Helper T cell (primary cell): ENCODE measurements around the gene CYTH1.

- PRO-cap, 2 experiments, result peak in 2 of 2 experiments; most common plus-strand start chr17:77959823 (in 1); most common minus-strand start chr17:77960021 (in 2)
These were observed 1.4 kb downstream of the TNRC6C start for GRCh38 chr17:77959531-77960739.

GRCh38 chr17:77970323-77970943 is 11.9 kb downstream of the TNRC6C start:
- PRO-cap, 2 experiments, result no peak in any of the 2 experiments

DNA sequence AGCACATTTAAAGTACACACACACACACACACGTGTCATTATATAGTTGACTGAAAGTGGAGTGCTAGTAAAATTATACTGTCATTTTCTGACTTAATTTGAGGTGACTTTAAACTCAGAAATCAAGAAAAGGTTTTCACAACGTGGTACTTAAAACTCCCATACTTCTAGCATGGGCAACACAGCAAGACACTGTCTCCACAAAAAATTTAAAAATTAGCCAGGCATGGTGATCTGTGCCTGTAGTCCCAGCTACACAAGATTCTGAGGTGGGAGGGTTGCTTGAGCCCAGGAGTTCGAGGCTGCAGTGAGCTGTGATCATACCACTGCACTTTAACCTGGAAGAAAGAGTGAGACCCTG is 37.2 kb downstream of the TNRC6C start:
- PRO-cap, 2 experiments, result no peak in any of the 2 experiments

GRCh38 chr17:78108019-78108561 is 20.5 kb downstream of the TMC6 start:
- PRO-cap, 2 experiments, result no peak in any of the 2 experiments

GRCh38 chr17:78172547-78173061 is 4.2 kb downstream of the SYNGR2 start:
- PRO-cap, 2 experiments, result no peak in any of the 2 experiments

DNA sequence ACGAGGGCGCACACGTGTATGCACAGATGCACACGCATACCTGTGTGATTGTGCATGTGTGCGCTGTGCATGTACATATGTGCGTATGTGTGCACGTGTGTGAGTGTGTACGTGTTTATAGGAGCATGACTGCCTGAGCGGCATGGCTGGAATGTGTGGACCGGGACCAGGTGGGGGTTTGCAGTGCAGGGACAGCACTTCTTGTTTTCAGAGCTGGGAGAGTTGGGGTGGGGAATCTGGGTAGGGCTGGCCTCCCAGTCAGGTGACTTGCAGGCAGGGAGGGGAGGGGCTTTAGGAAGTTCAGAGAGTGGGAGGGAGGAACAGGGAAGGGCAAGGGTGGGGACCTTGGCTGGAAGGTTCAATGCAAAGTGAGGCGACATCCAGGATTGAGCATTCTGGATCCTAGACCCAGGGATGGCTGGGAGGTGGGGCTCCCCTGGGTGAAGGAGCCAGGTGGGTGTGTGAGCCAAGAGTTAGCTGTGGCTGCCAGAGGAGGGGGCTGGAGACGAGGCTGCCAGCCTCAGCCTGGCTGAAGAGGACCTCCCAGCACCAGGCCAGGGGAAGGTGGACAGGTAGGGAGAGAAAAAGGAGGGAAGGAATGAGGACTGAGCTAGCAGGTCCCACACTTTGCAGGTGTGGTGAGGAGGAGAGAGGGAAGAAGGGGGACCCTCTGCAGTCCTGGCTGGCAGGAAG is 42.3 kb downstream of the SOCS3 start:
- PRO-cap, 2 experiments, result no peak in any of the 2 experiments

DNA sequence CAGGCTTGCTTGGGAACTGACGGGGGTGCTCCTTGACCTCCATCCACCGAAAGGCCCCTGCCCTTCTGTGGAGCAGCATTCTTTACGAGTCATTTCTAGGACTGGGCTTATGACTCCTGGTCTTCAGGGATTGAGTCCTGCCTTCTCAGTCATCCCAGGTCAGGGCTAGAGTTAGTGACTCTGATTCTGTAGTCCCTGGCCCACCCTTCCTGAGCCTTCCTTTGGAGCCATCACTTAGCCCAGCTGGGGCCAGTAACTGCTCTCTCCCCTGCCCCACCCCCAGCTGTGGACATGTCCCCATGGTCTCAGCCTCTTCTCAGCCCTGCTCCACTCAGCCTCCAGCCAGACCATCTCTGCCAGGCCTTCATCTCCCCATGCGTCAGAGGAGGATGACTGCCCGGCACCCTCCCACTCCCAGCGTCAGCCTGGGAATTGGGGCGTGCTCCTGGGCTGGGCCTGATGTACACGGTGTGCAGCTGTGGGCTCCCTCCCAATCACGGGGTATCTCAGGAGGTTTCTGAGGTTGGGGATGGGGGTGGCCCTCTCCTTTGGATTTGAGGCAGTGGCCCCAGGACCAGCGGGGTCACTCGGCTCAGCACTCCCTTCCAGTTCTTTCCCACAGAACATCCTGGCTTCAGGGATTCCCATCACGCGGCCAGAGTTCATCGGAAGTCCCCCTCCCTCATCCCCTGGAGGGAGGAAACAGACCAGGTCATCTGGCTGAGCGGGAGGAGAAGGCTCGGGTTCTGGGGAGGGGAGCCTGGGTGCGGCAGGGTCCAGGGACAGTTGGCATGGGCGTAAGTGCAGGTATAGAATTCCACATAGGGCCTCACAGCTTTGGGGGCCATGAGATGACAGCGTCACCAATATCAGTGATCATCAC is 37.0 kb downstream of the SOCS3 start:
- PRO-cap, 2 experiments, result no peak in any of the 2 experiments

- PRO-cap, 2 experiments, result no peak in any of the 2 experiments
These were observed 35.4 kb downstream of the SOCS3 start for GRCh38 chr17:78324152-78325113.

DNA sequence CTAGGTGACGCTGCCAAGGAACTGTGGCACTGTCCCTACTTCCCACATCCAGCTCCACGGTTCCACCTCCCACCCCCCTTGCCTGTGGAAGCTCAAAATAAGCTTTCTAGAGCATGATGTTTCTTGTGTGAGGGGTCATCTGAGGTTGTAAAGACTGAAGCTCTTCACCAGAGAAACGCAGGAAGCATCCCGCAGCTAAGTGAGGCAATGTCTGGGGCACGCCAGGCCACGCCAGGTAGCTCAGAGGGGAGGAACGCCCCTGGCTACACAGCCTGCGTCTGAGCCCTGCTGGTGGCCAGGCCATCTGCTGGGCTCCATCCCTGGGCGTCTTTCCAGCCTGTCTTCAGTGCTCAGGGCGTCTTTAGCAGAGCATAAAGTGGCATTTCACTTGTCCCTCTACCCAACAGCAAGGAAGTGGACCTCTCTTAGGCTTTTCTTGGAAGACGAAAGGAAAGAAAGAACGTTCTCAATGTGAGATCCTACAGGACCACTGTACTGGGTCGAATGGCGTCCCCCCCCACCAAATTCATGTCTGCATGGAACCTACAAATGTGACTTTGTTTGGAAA is 15.2 kb downstream of the SOCS3 start:
- PRO-cap, 2 experiments, result peak in 1 of 2 experiments; most common plus-strand start position 268 of the sequence (in 1)

GRCh38 chr17:78365245-78366177 is 5.6 kb upstream of the SOCS3 start:
- PRO-cap, 2 experiments, result no peak in any of the 2 experiments

- PRO-cap, 2 experiments, result no peak in any of the 2 experiments
These were observed 3.5 kb upstream of the PGS1 start for GRCh38 chr17:78374466-78375800.

- PRO-cap, 2 experiments, result no peak in any of the 2 experiments
These were observed 25.1 kb downstream of the PGS1 start for GRCh38 chr17:78403221-78404251.

DNA sequence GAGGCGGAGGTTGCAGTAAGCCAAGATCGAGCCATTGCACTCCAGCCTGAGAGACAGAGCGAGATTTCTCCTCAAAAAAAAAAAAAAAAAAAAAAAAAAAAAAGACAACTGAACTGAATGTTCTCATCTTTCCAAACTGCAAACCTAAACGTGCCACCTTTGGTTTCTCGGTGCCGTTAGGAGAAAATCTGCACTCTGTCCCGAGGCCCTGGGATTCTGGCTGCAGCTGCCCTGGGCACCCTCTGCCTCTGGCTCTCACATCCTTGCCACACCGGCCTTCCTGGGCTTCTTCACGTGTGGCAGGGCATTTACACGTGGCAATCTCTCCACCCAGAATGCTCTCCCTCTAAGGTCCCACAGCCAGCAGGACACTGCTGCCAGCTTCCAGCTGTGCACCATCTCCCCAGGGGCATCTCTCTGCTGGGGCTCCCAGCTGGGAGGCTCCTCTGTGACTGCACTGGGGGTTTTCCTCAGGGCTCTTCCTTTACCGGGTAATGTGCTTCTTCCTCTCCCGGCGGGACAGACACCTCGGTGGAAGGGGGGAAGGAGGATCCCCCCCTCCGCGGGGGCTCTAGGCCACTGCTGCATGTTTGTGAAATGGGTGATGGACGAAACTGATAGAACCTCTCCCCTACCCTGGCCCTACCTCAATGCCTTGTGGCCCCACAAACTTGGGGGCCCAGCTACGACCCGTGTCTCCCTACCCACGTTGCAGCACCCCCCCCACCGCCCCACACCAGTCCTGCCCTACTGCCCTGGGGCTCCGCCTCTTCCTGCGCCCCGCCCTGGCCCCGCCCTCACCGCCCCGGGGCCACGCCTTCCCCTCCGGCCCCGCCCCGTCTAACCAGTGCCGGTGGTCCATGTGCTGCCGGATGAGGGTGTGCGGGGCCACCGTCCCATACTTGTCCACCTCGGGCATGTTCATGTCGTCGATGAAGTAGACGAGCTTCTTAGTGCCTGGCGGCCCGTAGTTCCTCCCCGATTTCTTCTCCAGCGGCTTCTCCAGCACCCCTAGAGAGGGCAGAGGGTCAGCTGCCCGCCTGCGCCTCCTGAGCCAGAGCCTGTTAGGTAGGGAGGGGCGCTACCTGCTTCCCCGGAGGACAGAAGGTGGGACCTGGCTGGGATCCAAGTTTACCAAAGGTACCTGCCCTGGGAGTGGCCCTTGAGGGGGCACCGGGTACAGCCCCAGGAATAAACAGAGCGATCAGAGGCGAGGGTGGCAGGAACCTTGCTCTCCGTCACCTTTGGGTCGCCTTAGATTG is 92.7 kb downstream of the DNAH17 start:
- PRO-cap, 2 experiments, result no peak in any of the 2 experiments

DNA sequence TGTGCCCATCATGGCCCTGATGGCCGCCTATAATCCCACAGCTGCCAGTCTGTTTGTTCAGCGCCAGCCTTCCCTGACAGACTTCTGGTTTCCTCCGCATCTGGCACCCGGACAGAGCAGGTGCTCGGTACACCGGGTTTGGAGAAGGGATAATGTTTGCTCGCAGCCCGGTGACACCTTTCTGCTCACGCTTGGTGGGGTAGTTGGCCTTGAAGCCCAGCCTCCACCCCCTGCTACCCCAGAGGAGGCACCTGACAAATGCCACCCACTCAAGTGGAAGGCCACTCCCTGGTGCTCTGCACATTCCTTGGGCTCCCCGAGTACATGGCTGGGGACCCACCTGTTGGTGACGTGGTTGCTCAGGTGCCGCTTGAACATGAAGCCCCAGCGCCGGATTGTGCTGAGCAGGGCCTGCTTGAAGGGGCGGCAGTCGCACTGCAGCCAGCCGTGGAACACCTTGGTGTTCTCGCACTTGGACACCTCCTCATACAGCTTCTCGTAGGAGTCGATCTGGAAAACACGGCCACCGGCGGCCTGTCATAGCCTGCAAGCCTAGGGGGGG is 47.1 kb downstream of the DNAH17 start:
- PRO-cap, 2 experiments, result no peak in any of the 2 experiments

DNA sequence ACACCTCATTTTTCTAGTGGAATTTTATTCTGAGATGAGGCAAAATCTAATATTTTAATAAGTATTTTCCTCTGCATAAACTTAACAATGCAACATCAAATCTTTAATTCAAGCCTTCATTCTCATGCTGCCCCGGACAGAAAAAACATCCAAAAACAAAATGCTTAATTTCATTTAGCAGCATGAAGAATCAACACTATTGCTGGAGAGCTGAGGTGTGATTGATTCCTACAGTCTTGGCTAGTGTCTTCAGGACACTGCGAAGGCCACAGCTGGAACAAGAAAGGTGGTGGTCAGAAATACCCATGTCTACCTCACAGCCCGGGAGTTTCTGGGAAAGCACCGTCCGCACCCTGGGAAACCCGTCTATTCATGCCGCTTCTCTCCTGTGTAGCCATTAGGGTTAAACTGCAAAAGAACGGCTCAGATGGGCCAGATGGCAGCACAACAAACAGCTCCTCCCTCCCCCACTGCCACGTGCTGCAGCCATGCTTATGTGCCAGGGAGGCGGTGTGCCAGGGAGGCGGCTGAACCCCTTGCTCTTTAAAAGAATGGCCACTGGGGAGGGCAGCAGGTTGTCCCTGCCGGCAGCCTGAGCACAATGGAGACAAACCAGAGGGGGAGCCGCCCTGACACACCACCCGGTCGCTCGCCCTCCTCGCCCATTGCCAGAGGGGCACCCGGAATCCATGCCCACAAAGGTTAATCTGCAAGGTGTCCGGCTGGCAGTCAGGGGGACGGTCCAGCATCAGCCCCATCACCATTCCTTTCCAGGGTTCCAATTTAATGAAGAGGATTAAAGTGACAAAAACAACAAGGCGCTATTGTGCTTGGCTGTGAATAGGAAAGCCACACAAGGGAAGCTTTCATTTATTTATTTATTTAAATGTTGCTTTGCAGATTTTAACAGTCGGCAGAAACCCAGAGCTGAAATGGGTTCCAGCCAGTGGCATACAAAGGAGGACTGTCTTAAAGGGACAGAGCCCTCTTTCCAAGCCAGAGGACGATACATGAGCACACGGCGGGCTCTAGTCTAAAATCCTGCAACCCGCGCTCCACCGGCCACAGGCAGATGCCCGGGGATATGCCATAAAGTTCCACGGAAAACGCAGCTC is 65.1 kb downstream of the CYTH1 start:
- PRO-cap, 2 experiments, result no peak in any of the 2 experiments

DNA sequence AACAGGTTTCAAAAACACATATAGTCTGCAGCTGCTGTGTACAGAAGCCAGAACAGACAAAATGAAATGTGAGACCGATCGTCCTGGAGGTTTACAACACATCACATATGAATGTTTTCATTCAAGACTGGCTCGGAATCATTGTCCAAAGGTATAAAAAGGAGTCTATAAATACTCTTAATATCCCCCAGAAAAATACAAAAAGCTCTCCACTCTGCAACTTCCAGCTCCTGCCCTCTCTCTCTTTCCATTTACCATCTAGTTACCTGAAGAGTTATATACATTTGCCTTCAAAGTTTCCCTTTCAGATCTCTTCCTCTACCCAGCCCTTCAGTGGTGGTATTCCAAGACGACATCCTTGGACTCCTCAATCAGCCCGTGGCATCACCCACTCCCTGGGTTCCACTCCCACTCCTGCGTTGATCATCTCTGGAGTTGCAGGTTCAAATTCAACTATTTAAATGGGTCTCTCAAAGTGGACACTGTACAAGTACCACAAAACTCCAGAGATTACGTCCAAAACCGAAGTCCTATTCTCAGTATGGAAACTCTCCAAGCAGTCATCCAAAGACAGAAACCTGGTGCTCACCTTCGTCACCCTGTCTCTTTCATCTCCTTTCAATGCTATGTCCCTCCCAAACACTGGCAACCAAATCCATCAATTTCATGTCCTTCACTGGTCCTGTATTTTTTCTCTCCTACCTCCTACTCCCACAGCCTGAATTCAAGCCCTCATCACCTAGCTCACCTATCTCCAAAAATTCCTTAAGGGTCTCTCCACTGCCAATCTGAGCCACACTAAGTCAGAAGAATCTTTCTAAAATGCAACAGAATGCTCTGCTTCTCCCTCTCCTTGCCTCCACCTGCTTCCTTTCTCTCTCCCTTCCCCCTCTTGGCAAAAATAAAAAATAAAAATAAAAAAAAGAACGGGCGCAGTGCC is 13.9 kb downstream of the CYTH1 start:
- PRO-cap, 2 experiments, result no peak in any of the 2 experiments

DNA sequence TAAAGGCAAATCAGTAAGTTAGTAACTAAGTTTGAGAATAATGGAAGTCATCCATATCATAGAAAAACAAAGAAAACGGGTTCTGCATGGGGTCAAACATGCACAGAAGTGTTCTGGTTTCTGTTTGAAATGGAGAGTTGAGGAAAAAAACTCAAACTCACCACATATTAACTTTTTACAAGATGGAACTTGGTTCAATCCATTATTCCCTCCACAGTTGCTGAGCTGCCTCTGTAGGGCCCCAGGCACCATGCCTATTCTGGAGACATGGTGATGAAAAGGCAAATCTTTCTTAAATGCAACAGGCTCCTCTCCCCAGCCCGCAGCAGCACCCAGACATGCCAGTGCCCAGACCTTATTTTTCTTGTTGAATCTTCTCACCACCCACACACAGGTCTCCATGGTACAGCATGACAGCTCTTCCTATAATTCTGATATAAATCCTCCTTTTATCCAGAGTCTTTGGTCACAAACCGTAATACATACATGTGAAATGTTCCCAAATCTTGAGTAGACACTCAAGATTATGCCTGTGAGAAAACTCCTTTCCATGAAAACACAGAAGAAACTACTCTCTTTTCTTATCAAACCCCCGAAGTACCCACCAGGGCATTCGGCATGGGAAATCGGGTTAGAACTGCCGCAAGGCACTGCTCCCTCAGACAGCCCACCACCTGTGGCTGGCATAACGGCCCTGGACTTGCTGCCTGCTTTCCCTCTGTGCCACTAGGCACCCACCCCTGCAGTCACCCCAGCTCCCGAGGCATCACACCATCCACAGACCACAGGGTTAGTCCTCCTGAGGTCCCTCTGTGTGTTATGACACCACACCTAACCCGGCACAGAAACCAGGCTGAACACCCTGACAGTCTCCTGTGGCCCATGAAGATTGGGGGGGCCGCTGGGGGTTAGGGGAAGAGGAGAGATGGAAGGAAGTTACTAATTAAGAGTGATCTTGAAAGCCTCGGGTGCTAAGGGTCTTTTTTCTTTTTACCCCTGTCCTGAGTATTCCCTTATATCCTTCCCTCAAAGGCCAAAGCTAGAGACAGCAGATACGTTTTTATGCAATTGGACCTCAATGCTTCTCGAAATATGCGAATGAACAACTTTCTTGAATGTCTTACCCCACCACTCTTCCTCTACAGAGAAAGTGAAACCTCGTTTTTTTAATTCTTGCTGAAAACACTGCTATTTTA is 7.3 kb downstream of the CYTH1 start:
- PRO-cap, 2 experiments, result peak in 2 of 2 experiments; most common plus-strand start position 193 of the sequence (in 1); most common minus-strand start position 821 of the sequence (in 1)

DNA sequence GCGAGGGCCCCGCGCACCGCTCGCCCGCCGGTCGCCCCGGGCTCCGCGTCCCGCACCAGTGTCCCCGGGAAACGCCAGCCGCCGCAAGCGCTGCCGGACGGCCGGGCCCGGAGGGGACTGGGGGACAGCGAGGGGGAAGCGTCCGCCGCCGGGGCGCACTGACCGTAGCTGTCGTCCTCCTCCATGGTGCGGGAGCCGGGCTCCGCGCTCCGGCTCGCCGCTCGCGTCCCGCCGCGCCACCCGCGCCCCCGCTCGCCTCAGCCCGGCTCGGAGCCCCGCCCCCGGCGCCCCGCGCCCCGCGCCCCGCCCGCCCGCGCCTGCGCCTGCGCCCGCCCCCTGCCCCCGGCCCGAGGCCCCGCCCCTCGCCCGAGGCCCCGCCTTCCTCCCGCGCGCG is at the start of gene CYTH1:
TSS of gene CYTH1 (minus strand) at position 235 of the 394 bp plus-strand sequence.
- PRO-cap, 2 experiments, result peak in 2 of 2 experiments; most common minus-strand start position 259 of the sequence (in 2)

GRCh38 chr17:78782433-78782969 is 428 bp upstream of the CYTH1 start:
- PRO-cap, 2 experiments, result peak in 2 of 2 experiments; most common plus-strand start chr17:78782594 (in 1)

DNA sequence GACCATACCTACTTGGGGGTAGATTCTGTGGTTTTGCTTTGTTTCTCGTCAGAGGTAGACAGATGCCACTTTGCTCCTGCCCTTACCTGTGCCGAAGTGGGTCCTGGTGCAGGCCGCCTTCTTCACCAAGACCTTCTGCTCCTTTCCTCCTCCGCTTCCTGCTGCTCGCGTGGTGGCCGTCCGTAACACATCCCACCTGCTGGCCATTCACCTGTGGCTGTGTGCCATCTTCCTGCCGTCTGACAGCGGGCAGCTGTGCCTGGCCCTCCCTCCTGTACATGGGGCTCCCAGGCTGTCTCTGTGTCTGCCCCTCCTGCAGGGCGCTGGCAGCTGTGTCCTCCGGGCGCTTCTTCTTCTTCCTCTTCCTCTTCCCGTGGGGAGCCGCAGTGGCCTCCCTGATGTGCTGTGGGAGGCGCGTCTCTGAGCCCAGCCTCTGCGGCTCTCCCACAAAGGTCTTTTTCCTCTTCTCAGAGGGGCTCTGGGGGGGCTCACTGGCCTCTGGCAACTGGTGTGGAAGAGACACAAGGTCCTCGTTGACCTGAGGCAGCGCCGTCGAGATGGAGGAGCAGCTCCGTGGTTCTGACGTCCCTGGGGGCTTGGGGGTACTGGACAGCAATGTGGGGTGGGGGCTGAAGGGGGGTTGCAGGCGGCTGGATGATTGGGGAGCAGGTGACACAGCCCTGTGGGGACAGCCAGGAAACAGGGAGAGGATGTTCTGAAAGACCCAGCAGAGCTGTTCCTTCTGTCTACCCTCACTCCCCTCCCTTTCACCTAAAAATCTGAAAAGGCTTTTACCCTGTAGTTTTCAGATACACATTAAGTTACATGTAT is 21.4 kb upstream of the CYTH1 start:
- PRO-cap, 2 experiments, result no peak in any of the 2 experiments